ENCODE measurements around the genes CXorf49, CXorf49B, ERCC6L and CITED1.

- PRO-cap, 3 experiments, result no peak in any of the 3 experiments
- RAMPAGE, long total RNA, 4 experiments, result no peak in any of the 4 experiments
- RRBS, result no CpG with 5 or more reads among the region's 14 CpGs
Measured at GRCh38 chrX:71622439-71623215, 4.3 kb upstream of the CXCR3 start.

- PRO-cap, 3 experiments, result no peak in any of the 3 experiments
- RAMPAGE, long total RNA, 4 experiments, result no peak in any of the 4 experiments
- RRBS, result no CpG with 5 or more reads among the region's 28 CpGs
Measured at GRCh38 chrX:71718148-71718469, at the start of gene CXorf49. TSS of gene CXorf49 (minus strand) at chrX:71718285.

DNA sequence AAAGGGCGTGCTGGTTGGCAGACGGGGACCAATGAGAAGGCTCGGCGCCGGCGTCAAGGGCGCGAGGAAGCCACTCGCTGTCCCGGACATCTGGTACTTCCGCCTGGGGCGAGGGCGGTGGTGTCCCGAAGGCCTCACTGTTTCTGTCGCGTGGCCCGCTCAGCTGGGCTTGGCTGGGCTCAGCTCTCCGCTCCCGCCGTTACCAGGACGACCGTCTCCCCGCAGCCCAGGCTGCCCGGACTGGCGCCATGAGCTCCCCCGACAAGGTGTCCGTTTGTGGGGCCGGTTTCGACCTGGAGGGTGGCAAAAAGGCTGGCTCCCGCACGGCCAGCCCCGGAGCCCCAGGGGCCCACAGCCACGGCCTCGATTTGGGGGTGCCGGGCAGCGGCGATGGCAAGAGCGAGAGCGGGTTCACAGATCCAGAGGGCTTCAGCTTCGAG lies at the start of gene CXorf49B:
Gene CXorf49B (plus strand): TSS at position 174 of the 440 bp plus-strand sequence.
- PRO-cap, 3 experiments, result no peak in any of the 3 experiments
- RAMPAGE, long total RNA, 4 experiments, result no peak in any of the 4 experiments
- RRBS, result no CpG with 5 or more reads among the region's 40 CpGs

GRCh38 chrX:71935660-71936065 lies 25.0 kb downstream of the NHSL2 start:
- PRO-cap, 3 experiments, result no peak in any of the 3 experiments
- RAMPAGE, long total RNA, 4 experiments, result no peak in any of the 4 experiments
- RRBS, result no CpG with 5 or more reads among the region's 1 CpG

DNA sequence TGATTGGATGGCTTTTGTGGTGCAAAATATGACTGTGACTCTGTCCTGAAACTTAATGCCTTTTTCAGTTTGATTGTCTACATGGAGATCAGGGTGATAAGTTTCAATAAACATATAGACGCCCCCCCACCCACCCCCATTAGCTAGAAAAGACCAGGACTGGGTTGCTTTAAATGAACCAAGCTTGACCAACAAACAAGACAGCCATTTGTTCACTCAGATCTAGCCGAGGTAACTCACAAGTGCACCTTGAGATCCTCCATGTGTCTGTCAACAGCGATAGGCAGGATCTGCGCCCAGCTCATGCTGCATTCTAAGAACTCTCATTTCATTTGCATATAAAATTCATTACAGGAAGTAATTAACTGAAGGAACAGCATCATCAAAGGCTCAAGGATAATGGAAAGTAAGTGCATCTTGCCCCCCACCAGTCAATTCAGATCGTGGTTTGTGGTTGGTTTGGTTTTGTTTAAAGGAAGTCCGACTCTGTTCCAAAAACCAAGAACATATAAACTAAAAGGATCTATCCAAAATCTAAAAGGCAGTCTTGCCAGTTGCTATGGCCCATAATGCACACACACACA lies 37.3 kb upstream of the PIN4 start:
- PRO-cap, 3 experiments, result no peak in any of the 3 experiments
- RAMPAGE, long total RNA, 4 experiments, result no peak in any of the 4 experiments
- RRBS, result no CpG with 5 or more reads among the region's 6 CpGs

- PRO-cap, 3 experiments, result peak in 3 of 3 experiments; most common plus-strand start chrX:72239166 (in 2)
- RAMPAGE, long total RNA, 4 experiments, result no peak in any of the 4 experiments
- RRBS, result 10% methylated on average over 22 of the region's 73 CpGs
Measured at GRCh38 chrX:72238400-72239564, at the start of gene ERCC6L. TSS of gene ERCC6L (minus strand) at chrX:72239027.

- PRO-cap, 3 experiments, result no peak in any of the 3 experiments
- RAMPAGE, long total RNA, 4 experiments, result no peak in any of the 4 experiments
- RRBS, result no CpG with 5 or more reads among the region's 7 CpGs
Measured at GRCh38 chrX:72275899-72276447, 1.1 kb downstream of the RPS4X start.

- PRO-cap, 3 experiments, result no peak in any of the 3 experiments
- RAMPAGE, long total RNA, 4 experiments, result no peak in any of the 4 experiments
- RRBS, result 7% methylated on average over 22 of the region's 81 CpGs
Measured at GRCh38 chrX:72305337-72306267, at the start of gene CITED1. TSS of gene CITED1 (minus strand) at chrX:72305914.

- PRO-cap, 3 experiments, result no peak in any of the 3 experiments
- RAMPAGE, long total RNA, 4 experiments, result no peak in any of the 4 experiments
- RRBS, result no CpG with 5 or more reads among the region's 3 CpGs
Measured at GRCh38 chrX:72344613-72345153, 39.0 kb upstream of the CITED1 start.

GRCh38 chrX:72349484-72350102 lies 43.9 kb upstream of the CITED1 start:
- PRO-cap, 3 experiments, result no peak in any of the 3 experiments
- RAMPAGE, long total RNA, 4 experiments, result no peak in any of the 4 experiments
- RRBS, result no CpG with 5 or more reads among the region's 6 CpGs

GRCh38 chrX:72728795-72729029 lies 14.6 kb upstream of the PHKA1 start:
- PRO-cap, 3 experiments, result no peak in any of the 3 experiments
- RAMPAGE, long total RNA, 4 experiments, result no peak in any of the 4 experiments
- RRBS, result no CpG with 5 or more reads among the region's 3 CpGs

DNA sequence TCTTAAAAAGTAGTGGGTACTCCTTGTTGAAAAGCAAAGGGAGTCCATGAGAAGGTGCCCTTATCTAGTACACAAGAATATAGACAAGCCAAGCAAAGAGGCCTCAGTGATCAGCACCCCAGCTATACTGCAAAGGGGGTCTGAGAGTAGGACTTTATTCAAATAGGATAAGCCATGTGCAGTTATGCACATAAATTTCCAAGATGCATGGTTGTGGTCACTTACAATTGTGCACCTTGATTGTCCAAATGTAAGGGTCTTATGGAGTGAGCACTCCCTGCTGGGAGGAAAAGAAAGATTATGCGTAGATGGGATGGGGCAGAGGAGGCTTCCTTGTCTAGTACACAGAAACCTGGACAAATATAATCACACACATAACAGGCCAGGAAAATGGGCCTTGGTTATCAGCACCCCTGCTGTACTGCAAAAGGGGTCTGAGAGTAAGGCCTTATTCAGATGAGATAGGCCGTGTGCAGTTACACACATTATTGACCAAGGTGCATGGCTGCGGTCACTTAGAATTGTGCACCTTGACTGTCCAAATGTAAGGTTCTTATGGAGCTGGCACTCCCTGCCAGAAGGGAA lies 281.4 kb downstream of the CHIC1 start:
- PRO-cap, 3 experiments, result no peak in any of the 3 experiments
- RAMPAGE, long total RNA, 4 experiments, result no peak in any of the 4 experiments
- RRBS, result no CpG with 5 or more reads among the region's 3 CpGs

- PRO-cap, 3 experiments, result no peak in any of the 3 experiments
- RAMPAGE, long total RNA, 4 experiments, result no peak in any of the 4 experiments
Measured at GRCh38 chrX:73940824-73941013, 363.3 kb upstream of the ZCCHC13 start.

GRCh38 chrX:74242387-74243239 lies 61.4 kb upstream of the ZCCHC13 start:
- PRO-cap, 3 experiments, result no peak in any of the 3 experiments
- RAMPAGE, long total RNA, 4 experiments, result no peak in any of the 4 experiments
- RRBS, result no CpG with 5 or more reads among the region's 9 CpGs

DNA sequence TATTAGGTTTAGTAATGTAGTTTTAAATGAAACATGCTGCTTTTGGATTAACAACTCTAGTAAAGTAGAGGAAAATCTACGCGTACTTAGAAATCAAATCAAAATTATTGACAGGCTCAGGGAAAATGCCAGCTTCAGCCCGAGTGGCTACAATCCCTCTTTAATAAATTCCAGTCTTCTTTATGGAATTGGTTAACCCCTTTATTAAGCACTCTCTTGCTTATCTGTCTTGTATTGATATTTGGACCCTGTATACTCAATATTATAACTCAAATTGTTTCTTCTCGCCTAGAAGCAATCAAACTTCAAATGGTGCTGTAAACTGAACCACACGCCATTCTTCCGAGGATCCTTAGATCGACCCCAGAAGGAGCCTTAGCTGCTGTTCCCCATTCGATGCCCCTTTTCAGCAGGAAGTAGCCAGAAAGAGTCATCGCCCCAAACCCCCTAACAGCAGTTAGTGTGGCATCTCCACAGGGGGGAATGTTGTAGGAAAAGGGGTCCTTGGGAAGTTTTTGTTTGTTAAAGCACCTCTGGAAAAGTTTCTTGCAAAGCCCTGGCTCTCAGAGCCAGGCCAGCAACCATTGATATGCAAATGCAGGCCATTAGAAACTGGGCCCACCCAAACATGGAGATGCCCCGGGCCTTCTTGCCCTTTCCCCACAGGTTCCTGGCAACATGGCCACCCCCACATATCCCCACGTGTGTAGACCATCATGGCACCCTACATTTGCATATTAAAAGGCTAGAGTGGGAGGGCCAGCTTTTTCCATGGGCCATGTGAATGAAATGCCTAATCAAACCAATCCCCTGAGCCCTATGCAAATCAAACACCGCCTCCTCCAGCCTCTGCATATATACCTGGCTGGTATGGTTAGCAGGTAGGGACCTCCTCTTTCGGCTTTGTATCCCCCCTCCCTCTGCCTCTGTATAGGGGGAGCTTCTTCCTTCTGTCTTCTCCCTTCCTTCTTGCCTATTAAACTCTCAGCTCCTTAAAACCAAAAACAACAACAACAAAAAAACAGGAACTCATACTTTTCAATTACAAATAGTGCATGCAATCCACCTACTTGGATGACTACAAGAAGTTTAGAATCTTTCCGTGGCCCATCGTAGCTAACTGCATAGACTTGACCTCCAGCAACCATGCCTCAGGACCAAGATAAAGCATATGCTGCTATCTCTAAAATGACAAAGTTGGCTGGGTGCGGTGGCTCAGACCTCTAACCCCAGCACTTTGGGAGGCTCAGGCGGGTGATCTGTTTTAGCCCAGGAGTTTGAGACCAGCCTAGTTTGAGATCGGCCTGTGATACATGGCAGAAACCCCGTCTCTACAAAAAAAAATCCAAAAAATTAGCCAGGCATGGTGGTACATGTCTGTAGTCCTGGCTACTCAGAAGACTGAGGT lies 44.0 kb upstream of the ZCCHC13 start:
- PRO-cap, 3 experiments, result no peak in any of the 3 experiments
- RAMPAGE, long total RNA, 4 experiments, result no peak in any of the 4 experiments
- RRBS, result no CpG with 5 or more reads among the region's 19 CpGs

GRCh38 chrX:74534967-74535633 lies 79.3 kb downstream of the RLIM start:
- PRO-cap, 3 experiments, result peak in 1 of 3 experiments; most common plus-strand start chrX:74535356 (in 1)
- RAMPAGE, long total RNA, 4 experiments, result no peak in any of the 4 experiments
- RRBS, result no CpG with 5 or more reads among the region's 10 CpGs

DNA sequence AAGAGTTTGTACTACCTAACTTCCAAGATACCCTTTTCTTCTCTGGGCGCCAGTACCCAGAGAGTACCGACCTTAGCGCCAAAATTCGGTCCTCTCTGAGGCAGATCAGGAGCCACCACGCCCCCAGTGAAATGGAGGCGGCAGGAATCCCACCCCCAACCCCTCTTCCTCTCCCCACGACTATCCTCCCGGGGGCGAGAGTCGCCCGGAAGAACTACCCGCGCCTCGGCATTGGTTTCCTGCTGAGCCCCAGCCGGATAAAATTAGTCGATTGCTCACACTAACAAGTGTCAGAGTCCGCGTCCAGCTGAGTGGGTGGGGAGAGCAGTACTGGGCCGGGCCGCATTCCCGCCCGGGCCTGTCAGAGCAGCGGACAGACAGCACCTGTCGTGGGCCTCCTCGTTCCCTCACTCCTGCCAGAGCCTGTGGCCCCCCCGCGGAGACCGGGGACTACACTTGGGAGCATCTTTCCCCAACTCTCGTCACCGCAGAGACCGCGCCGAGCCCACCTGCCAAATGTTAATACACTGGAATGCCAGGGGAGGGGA lies 78.7 kb downstream of the RLIM start:
- PRO-cap, 3 experiments, result peak in 3 of 3 experiments; most common plus-strand start position 345 of the sequence (in 2); most common minus-strand start position 259 of the sequence (in 2)
- RAMPAGE, long total RNA, 4 experiments, result no peak in any of the 4 experiments
- RRBS, result 24% methylated on average over 12 of the region's 33 CpGs

- PRO-cap, 3 experiments, result no peak in any of the 3 experiments
- RAMPAGE, long total RNA, 4 experiments, result no peak in any of the 4 experiments
Measured at GRCh38 chrX:74605779-74606097, 8.7 kb downstream of the RLIM start.

GRCh38 chrX:74613421-74613674 lies 1.1 kb downstream of the RLIM start:
- PRO-cap, 3 experiments, result peak in 1 of 3 experiments; most common plus-strand start chrX:74613578 (in 1); most common minus-strand start chrX:74613519 (in 1)
- RAMPAGE, long total RNA, 4 experiments, result no peak in any of the 4 experiments
- RRBS, result no CpG with 5 or more reads among the region's 5 CpGs

GRCh38 chrX:75188696-75189192 lies 32.7 kb upstream of the ABCB7 start:
- PRO-cap, 3 experiments, result no peak in any of the 3 experiments
- RAMPAGE, long total RNA, 4 experiments, result no peak in any of the 4 experiments
- RRBS, result no CpG with 5 or more reads among the region's 20 CpGs

Data from adrenal gland (tissue), 7 donors.